Thoracic aorta endothelial cell (primary cell): Measurements from ENCODE around the genes LLGL1, EVPLL and PRPSAP2.

GRCh38 chr17:17535926-17536457 is 39.8 kb upstream of the RASD1 start:
- CAGE, long polyA plus RNA = no peak

DNA sequence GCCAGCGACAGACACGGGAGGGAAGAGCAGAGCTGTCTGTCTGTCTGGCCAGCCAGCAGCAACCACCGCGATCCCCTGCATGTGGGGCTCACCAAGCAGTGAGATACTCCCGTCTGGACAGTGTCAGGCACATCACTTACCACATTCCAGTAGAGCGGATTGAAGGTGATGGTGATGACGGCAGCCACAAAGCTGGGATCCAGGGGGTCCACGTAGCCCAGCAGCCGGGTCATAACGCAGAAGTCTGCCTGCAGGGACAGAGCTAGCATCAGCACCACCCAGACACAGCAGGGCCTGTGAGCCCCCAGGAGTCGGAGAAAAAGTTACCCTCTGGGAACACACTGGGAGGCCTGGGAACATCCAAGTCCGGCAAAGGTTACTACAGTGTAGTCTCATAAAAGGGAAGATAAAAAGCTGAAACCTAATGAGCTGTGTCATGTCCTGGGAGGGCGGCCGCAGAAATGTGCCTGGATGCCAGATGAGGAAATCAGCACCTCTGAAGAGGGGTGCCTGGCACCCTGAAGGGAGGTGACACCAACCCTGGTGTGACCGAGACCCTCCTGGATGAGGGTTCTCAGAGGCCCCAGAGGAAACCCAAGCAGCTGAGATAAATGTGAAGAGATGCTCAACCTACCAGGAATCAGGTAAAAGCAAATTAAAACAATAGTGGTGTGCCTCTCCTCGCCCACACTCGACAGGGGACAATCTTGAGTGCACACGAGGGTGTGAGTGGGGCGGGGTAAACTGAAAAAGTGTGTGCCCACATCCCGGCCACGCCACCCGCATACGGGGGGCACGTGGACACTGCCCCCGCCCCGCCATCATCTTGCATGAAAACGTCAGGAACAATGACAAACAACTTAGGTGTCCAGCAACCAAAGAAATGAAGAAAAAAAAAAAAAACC is 14.5 kb downstream of the PEMT start:
- CAGE, long polyA plus RNA = no peak

GRCh38 chr17:17589975-17590908 is 1.3 kb downstream of the PEMT start:
- CAGE, long polyA plus RNA = no peak

DNA sequence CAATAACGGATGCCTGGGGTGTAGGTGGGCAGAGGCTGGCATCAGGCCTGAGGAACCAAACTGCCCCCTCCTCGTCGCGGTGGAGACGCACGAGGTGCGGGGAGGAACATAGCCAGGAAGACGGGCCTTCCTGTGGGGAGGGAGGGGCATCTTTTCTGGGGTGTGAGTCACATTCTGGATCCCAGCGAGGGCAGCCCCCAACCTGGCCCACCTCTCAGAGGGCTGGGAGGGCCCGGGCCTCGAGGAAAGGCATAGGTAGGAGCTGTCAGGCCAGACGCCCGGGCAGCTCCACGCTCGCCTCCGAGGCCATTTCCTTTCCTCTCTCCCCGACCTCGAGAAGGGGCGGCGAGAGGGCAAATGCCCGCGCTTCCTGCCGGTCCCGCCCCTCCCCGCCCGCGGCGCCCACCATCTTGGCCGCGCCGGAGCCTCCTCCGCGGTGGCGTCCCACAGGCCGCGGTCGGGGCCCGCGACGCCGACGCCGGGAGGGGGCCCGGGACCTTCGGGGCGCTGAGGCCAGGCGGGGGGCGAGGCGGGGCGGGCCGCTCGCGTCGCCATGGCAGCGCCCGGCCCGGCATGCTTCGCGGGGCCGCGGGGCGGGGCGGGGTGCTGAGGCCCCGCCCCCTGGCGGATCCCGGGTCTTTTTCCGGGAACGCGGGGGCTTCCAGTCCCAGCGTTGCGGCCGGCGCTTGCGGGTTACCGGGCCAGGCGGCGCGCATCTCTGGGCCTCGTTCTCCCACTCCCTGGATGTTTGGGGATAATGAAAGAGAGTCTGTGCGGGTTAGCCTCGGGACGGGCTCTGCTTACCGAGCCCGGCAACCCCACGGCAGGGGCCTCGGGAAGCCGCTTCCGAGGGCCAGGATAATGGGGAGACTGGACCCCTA is 13.2 kb downstream of the RAI1 start:
- CAGE, long polyA plus RNA = no peak

- CAGE, long polyA plus RNA = no peak
Measured at GRCh38 chr17:17714321-17714817, 33.1 kb downstream of the RAI1 start.

DNA sequence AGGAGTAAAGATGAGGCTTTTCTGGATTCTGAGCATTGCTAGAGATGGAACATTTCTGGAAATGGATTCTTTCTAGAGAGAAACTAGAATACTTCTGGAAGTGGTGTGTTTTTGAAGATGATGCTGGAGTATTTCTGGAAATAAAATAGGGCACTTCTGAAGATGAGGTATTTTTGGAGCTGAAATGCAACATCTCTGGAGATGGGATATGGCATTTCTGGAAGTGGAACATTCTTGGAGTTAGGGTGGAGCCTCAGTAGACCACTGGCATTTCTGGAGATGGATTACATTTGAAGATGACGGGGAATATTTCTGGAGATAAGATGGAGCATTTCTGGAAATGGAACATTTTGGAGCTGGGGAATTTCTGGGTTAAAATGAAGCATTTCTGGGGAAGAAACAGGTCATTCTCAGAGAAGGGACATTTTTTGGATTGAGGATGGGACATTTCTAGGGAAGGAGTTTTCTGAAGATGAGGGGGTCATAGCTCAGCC is 55.5 kb downstream of the RAI1 start:
- CAGE, long polyA plus RNA = no peak

GRCh38 chr17:17790622-17791010 is 46.2 kb downstream of the SREBF1 start:
- CAGE, long polyA plus RNA = no peak

DNA sequence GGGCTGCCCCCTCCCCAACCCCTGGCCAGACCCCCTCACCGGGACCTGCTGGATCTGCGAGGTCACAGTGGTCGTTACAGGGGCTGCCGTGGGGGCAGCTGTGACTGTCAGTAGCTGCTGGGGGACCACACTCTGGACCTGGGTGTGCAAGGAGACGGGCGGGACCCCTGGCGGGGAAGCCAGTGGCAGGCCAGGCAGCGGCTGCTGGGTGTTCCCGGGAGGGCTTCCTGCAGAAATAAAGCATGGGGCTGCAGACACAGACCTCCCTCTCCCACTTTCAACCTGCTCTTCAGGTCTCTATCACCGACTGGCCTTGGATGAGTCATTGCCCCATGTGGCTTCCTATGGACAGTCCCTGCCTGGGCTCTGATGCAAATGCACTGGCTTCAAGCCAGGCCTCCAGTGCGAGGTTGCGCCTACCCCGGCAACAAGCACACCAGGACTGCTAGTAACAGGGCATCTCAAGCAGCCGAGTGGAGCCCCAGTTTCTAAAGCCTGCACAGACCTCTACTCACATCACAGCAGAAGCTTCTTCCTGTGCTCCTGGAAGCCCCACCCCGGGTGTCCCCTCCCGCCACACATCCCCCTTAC is 17.2 kb downstream of the SREBF1 start:
- CAGE, long polyA plus RNA = no peak

DNA sequence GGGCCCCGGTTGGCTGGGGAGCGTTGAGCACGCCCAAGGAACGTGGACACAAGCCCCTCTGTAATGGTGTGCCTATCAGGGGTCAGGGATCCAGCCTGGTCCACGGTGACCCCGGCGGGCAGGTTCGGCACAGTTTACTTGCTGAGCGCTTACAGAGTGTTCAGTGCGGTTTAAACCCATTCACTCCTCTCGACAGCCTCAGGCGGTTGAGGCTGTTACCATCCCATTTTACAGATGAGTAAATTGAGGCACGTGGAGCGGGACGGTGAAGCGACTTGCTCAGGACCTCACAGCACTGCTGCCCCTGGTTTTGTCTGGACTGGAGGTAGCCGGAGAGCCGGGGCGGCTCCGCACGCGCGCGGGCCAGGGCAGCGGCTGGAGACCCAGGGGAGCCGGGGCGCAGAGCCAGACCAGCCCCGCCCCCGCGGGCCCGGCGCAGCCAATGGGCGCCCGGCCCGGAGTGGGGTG is 3.0 kb upstream of the SREBF1 start:
- CAGE, long polyA plus RNA = no peak

DNA sequence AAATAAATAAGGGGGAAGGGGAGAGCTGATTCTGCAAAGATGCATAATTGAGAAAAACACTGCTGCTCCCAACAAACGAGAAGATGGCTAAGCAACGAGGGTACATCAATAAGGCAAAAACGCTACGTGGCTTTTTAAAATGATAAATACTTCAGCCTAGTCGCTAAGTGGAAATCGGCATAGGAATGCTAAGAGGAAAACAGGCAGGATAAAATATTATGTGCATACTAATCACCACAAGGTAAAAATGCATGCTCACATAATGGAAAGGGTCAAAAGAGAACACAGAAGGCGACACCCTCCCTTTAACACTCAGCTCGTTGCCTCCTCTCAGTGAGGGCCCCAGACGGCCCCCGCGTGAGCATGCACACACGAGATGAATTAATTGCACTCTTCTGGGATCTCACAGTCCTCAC is 44.0 kb downstream of the TOM1L2 start:
- CAGE, long polyA plus RNA = no peak

GRCh38 chr17:18031953-18032529 is 6.9 kb downstream of the ATPAF2 start:
- CAGE, long polyA plus RNA = no peak

DNA sequence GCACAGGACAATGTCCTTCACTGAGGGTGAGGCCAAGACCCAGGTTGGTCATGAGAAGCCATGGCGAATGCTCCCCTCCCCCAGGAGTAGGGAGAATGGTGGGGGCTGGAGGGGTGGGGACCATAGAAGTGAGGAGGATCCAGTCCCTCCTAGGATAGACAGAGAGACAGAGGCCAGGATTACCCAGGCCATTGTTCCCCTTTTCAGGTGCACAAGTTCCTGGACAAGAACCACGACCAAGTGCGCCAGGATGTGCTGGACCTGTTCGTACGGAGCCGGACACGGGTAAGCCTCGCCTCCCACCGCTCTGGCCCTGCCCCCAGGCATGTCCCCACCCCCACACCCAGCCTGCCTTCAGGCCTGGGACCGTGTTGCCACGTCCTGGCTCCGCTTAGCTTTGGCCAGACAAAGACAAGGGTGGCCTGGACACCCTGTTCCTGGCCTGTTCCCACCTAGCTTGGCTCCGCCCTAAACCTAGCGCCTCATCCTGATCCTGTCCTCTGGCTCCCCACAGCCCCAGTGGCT is 30.8 kb downstream of the MYO15A start:
- CAGE, long polyA plus RNA = no peak

DNA sequence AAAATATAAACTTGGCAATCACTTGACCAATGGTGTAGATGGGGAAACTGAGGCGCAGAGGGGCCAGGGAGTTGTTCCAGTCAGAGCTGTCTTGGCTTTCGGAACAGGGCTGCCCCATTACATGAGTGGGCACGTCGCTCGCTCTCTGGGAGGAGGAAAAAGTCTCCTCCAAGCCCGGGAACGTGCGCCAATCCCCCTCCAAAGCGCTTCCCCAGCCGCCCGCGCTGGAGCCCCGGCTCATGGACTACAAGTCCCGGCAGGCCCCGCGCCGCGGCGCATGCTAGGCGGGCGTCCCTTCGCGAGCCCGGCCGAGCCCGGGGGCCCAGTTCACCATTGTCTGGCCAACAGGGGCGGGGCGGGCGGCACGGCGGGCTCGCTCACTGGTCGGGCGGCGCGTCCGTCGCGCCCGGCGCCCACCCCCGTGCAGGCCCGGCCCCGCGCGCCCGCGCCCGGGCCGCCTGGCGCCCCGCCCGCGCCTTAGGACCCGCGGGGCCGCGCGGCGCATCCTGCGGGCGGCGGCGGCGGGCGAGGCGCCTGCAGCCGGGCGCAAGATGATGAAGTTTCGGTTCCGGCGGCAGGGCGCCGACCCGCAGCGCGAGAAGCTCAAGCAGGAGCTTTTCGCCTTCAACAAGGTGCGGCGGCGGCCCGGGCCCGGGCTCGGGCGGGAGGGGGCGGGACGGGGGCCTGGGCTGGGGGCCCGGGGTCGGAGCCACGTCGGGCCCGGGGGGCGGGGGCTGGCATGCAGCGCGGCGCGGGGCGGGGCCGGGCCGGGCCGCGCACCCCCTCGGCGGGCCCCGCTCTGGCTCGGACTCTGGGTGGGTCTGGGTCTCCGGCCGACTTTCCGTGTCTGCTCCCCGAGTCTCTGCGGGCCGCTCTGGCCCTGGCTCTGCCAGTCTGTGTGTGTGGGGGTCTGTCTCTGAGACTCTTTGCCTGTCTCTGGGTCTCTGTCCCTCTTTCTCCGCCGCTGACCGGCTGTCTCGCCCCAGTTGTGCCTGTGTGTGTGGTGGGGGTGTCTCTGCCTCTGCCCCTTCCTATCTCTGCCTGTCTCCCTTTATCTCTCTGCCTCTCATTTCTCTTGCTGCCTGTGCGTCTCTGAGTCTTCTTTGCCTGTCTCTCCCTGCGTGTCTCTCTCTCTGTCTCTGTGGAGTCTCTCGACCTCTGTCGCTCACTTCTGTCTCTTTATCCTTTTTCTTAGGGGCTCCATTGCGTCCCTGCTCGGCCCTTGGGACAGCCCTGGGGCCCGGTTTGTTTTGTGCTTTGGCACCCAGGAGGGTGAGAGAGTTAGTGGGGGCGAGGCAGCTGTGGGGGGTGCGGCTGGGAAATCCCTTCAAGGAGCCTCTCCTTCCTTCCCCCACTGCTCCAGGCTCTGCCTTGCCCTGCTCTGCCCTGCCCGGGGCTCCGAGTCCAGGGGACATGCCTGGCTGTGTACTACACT is at the start of gene LLGL1:
TSS of gene LLGL1 (plus strand) at position 504 of the 1,435 bp plus-strand sequence.
- CAGE, long polyA plus RNA = no peak

DNA sequence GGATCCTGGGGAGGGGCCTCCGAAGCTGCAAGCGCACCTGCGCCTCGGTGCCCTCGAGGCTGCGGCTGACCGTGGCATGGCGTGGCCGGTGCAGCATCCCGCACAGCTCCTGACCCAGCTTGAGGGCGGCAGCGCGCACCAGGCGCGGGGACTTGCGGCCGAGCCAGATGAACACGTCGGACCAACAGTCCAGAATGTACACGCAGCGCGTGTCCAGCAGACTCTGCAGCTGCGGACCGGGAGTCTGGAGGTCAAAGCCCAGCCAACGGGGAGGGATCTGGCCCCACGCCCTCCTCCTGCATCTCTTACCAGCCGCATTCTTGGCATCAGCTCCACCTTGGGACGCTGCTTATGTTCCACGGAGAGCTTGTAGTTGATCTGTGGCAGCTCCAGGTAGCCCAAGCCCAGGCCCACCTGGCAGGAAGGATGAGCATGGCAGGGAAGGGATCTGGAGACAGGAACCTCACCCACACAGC is 10.9 kb downstream of the FLII start:
- CAGE, long polyA plus RNA = no peak

- CAGE, long polyA plus RNA = no peak
Measured at GRCh38 chr17:18257013-18257827, 1.3 kb downstream of the FLII start.

- CAGE, long polyA plus RNA = no peak
Measured at GRCh38 chr17:18355690-18356125, 7.6 kb downstream of the SHMT1 start.

- CAGE, long polyA plus RNA = no peak
Measured at GRCh38 chr17:18377446-18378011, at the start of gene EVPLL. Gene EVPLL, plus strand, starts transcription at chr17:18377778.

GRCh38 chr17:18857761-18858975 is at the start of gene PRPSAP2:
Gene PRPSAP2, plus strand, starts transcription at chr17:18858131.
- CAGE, long polyA plus RNA = no peak

DNA sequence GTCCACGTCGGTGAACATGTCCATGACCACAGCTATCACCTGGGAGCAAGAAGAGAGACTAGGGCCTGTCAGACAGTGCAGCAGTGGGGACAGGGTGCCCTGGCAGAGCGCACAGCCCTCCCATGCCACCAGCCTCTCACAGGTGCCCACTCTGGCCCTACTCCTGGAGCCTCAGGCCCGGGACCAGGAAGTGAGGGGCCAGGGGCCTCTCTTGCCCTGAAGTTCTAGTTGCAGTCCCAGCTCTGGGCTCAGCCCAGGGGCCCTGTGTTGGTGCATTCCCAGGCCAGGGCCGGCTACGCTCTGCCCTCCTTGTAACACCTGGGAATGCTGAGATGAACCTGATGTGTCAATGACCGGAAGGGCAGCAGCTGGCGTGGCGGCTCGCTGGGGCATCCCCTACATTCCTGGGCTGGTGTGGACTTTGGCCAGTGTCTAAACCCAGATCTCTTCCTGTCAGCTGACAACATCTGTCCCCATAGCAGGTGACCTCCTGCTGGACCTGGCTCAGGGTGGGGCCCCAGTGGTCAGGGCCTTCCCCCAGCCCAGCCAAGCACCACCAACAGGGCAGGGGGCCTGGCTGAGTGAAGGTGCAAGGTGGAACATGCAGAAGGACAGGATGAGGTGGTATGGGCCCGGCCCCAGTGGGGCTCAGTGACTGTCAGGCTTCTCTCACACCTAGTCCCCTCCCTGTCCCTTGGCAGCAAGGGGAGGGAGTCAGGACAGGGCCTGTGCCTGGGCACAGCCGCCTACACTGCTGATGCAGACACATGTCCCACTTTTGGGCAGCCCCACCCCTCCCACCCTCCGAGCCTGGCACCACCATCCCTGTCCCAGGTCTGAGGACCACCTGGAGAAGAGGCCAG is 16.0 kb downstream of the FAM83G start:
- CAGE, long polyA plus RNA = no peak

DNA sequence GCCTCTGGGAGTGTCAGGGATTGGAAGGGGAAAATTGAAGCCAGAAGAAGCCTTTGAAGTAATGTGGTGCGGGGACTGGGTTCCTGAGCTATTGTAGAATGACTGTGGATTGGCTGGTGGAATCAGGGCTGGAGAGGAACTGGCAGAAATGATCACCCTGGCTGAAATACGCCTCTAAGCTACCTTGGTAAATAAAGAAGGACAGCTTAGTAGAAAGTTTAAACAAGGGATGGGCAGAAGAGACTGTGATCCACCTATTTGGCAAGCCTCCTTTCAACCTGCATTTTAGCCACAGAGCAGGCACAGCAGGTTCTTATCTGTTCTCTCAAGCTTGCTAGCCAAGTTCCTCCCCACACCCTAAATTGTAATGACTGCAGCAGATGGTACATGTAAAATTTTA is 10.9 kb downstream of the EPN2 start:
- CAGE, long polyA plus RNA = no peak